Heart right ventricle (tissue), 2 donors: Measurements from ENCODE around the gene OXCT2.

- PRO-cap, 2 experiments, result no peak in any of the 2 experiments
Measured at GRCh38 chr1:39385508-39386028, 105.9 kb upstream of the BMP8A start.

DNA sequence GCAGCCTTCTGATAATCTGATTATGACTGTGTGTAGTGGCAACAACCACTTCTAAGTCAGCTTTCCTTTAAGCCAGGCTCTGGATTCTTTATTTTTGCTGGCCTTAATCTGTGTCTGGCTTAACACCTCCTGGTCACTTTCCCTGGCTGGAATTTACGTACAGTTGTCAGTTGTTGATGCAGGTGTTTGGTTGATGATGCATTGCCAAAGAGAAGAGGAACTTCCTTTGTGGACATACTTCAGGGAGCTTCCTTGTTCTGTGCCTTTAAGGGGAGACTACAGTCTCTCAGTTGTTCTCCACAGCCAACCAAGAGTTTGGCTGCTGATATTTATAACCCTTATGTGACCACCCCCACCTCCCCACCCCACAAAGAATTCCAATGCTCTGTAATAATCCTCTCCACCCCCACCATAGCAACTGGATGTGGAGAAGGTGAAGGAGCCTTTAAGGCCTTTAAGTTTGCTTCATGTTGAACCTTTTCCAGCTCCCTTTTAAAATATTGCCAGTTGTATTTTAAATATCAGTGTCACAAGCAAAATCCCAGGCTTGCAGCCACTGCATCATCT, 96.0 kb upstream of the BMP8A start:
- PRO-cap, 2 experiments, result no peak in any of the 2 experiments

GRCh38 chr1:39407055-39408143, 84.0 kb upstream of the BMP8A start:
- PRO-cap, 2 experiments, result no peak in any of the 2 experiments

DNA sequence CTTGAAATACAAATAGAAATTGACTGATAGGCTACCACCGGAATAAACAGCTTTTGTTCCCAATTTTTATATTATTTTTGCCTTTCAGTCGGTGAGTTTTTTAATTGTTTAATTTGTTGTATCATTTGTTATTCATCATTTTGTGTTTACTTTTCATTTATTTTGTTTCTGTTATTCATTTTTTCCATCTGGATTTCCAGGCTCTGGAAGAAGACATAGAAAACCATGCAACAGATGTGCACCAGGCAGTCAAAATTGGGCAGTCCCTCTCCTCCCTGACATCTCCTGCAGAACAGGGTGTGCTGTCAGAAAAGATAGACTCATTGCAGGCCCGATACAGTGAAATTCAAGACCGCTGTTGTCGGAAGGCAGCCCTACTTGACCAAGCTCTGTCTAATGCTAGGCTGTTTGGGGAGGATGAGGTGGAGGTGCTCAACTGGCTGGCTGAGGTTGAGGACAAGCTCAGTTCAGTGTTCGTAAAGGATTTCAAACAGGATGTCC, 63.6 kb upstream of the BMP8A start:
- PRO-cap, 2 experiments, result no peak in any of the 2 experiments

DNA sequence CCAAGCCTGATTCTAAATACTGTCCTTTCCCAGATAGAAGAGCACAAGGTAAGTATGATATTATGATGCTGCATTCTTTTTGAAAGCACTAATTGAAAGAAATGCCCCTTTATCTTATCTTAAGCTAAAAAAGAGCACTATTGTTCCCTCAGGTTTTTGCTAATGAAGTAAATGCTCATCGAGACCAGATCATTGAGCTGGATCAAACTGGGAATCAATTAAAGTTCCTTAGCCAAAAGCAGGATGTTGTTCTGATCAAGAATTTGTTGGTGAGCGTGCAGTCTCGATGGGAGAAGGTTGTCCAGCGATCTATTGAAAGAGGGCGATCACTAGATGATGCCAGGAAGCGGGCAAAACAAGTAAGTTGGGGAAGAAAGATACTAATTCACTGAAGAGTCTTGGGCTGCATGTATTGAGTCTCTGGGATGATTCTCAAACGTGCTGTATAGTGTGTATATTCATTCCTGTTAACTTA, 43.9 kb upstream of the BMP8A start:
- PRO-cap, 2 experiments, result no peak in any of the 2 experiments

GRCh38 chr1:39460394-39460916, 31.0 kb upstream of the BMP8A start:
- PRO-cap, 2 experiments, result no peak in any of the 2 experiments

DNA sequence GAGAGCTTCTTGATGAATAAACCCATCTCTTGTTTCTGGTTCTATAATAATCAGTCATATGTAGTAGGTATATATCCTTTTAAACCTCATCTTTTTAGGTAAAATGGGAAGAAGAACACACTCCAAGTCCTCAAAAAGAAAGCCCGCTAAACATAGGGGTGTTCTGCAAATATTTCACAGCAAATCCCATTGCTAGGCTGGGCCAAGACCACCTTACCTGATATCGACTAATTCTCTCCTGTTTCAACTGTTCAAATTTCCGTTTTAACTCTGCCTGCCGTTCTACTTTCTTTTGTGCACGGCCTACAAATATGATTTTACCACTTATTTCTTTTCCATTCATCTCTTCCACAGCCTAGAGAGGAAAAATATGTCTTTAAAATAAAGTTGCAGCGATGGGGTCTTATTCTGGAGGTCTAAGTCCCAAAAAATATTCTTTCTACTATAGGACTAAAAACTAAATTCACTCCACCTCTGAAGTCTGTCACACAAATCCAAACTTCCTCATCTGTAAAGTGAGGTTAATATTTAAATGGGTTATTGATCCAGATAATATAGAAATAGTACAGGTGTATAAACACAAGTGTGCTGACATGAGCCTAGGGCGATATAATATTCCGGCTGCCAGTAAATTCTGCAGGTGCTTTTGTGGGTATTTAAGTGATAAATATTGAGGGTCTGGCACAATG, 7.9 kb downstream of the PABPC4 start:
- PRO-cap, 2 experiments, result no peak in any of the 2 experiments

DNA sequence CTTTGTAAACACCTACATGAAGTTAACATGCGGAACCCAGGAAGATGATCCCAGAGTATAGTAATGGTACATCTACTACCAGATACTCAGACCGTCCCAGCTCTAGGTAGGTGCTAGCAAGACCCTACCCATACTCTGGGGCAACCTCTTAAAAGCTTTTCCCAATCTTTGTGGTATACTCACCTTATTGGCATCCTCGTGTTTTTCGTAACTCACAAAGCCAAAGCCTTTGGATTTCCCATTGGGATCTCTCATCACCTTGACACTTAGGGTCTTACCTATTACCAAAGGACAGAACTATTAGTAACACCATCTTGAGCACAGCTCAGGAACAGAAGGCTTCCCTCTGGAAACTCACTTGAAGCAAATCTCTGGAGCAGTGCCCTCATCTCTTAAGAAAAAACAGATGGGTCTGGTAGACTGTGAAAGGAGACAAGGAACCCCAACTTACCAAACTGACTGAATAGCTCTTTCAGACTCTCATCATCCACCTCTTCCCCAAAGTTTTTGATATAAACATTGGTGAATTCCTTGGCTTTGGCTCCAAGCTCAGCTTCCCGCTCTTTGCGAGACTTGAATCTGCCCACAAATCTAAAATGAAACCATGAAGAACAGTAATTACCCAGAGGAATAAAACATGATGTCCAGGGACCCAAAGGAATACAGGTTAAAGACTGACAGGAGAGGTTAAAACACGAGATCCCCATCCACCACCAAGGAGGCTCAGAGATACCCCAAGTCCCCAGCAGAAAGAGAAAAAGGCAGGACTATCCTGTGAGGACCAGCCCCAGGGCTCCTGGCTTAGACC, 7.0 kb downstream of the PABPC4 start:
- PRO-cap, 2 experiments, result no peak in any of the 2 experiments

DNA sequence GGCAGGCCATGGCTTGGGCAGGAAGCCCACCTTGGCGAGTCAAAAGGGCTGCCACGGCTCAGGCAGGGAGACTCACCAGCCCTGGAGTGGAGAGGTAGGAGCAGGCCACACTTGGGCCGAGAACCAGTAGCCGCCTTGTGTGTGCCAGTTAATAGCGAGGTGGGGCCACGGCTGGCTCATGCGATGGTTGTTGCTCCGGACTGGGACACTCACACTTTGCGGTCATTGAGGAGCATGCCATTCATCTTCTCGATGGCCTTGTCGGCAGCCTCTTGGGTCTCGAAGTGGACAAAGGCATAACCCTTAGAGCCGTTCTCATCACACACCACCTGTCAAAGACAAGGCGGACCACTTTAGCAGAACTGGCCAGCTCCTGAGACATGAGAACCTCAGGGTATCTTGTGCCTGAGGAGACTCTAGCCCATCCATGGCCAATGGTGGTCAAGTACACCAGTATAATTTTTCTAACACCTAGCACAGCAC, 5.5 kb downstream of the PABPC4 start:
- PRO-cap, 2 experiments, result no peak in any of the 2 experiments

GRCh38 chr1:39622818-39623516, 16.5 kb downstream of the HEYL start:
- PRO-cap, 2 experiments, result no peak in any of the 2 experiments

DNA sequence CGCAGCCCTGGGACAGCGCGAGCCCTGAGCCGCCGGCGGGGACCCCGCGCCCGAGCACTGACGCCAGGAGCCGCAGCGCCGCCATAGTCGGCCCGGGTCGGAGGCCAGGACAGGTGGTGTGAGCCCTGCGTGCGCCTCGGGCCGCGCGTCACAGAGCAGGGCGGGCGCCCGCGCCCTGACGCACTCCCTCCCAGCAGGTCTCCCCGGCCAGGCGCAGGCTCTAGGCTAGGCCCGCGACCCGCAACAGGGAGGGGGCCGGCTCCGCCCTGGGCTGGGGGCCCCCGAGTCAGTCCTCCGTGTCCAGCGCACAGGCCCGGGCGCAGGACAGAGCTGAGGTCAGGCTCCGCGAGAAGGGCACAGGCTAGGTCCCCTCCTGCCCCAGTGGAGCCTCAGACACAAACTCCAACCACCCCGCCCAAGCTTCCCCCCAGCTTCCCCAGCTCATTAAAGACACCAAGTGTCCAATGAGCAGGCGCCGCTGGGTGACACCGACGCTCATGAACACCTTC, at the start of gene OXCT2:
Gene OXCT2, minus strand, starts transcription at position 178 of the 509 bp plus-strand sequence.
- PRO-cap, 2 experiments, result no peak in any of the 2 experiments

DNA sequence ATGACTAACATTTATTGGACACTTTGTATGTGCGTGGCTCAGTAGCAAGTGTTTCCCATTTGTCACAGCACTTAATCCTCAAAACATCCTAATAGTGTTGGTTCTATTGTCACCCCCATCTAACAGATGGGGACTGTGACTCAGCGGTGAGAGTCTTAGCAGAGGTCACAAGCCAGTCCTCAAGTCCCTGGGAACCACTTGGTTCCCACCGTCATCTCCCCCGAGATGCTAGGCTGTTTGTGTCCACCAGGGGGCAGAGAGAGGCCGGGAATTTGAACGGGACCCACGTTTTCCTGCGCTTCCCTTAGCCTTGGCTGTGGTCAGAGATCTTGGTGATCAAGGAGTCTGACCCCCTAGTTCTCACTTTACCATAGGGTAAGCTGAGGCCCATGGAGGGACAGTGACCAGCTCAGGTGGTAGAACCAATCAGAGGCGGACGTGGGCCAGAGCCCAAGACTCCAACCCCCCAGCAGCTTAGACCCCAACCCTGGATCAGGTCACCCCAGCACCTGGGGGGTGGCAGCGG, 28.1 kb upstream of the BMP8B start:
- PRO-cap, 2 experiments, result no peak in any of the 2 experiments

- PRO-cap, 2 experiments, result no peak in any of the 2 experiments
Measured at GRCh38 chr1:39892639-39893151, 9.0 kb downstream of the MYCL start.

DNA sequence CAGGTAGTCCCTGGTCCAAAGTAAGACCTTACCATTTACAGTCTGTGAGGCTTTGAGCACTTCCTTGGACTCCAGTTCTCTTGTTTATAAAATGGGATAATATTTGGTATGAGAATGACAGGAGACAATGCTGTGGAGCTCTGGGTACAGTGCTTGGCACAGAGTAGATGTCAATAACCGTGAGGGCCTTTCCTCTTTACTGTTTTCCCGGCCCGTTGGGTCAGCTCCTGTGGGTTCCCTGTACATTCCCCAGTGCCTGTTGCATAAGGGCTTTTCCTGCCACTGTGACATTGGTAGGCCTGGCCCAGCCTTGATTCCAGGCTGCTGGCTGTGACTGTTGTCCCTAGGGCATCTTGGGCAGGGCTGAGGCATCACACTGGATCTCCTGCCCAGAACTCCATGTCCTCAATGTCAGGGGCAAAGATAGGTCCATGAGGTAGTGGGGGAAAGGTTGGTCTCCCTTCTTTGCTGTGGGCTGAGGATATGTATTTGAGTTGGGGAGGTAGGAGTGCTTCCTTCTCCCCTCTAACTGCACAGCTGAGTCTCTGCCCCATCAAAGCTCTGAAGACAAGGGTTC, 25.8 kb upstream of the MYCL start:
- PRO-cap, 2 experiments, result no peak in any of the 2 experiments

- PRO-cap, 2 experiments, result no peak in any of the 2 experiments
Measured at GRCh38 chr1:39955298-39955764, 386 bp downstream of the MFSD2A start.

- PRO-cap, 2 experiments, result no peak in any of the 2 experiments
Measured at GRCh38 chr1:39961114-39961380, 6.1 kb downstream of the MFSD2A start.

DNA sequence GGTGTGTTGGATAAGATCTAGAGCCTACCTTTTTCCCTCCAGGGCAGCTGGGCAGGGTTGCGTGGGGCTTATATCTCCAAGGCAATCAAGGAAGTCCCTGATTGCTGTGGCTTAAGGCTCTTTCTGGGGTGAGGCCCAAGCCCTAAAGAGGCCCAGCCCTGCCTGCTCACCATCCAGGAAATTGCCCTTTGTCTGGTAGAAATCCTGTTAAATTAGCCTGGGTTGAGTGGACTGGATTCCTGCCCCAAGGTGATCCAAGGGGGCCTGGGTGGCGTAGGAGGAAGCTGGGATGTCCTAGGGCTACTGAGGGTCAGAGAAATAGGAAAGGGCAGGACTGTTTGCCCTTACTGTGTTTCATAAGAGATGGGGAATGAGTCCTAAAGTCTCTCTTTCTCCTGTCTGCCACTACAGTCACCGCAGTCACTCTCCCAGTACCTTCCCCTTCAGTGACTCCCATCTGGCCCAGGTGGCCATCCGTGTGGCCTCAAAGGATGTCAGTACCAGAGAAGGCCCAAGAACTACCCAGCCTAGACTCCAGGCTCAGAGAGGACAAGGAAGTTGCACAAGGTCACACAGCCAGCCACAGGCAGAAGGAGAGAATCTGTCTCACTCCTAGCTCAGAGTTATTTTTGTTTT, 25.8 kb downstream of the MFSD2A start:
- PRO-cap, 2 experiments, result no peak in any of the 2 experiments

- PRO-cap, 2 experiments, result no peak in any of the 2 experiments
Measured at GRCh38 chr1:40215434-40216079, 32.2 kb upstream of the TMCO2 start.

- PRO-cap, 2 experiments, result no peak in any of the 2 experiments
Measured at GRCh38 chr1:40311151-40311655, 5.9 kb downstream of the COL9A2 start.

DNA sequence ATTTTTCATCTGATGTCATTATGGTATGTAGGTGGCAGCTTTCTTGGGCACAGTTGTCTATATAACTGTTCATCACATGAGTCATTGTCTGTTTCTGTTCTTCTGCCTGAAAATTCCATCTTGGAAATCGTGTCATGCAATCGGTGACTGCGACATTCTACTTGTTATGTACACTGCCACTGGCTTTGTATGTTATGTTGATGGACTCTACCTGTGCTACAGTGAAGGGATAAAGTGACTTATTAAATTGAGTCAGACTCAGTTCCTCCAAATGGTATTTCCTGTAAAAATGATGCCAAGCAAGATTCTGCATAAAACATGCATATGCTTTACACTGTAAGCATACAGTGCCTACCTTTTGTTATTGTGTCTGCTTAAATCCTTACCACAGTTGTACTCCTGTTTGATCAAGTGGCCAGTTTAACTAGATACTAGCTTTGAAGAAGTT, 8.6 kb downstream of the SMAP2 start:
- PRO-cap, 2 experiments, result no peak in any of the 2 experiments